HTERT-HM (cell line): Measurements from ENCODE around the gene TIMM21.

GRCh38 chr18:67628679-67629079, 112.2 kb upstream of the DSEL start:
- RRBS, result no CpG with 5 or more reads among the region's 7 CpGs

GRCh38 chr18:69895160-69895403, 52.6 kb downstream of the CD226 start:
- RRBS, result no CpG with 5 or more reads among the region's 2 CpGs

DNA sequence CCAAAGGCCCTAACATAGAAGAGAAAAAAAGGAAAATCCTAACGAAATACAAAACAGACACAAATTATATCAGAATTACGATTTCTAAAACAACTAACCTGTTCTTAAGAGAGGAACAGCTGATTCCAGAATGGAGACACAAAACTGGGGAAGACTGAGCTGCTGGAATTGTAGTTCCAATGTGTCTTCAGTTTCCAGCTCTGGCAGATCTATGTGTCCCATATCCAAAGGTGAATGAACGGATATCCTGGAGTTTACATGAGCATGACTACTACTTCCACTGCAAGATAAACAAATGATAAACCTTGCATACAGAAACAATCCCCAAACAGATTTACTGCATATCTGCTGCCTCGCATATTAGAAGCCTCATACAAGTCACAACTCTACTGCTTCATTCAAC, 15.0 kb downstream of the RTTN start:
- RRBS, result no CpG with 5 or more reads among the region's 4 CpGs

DNA sequence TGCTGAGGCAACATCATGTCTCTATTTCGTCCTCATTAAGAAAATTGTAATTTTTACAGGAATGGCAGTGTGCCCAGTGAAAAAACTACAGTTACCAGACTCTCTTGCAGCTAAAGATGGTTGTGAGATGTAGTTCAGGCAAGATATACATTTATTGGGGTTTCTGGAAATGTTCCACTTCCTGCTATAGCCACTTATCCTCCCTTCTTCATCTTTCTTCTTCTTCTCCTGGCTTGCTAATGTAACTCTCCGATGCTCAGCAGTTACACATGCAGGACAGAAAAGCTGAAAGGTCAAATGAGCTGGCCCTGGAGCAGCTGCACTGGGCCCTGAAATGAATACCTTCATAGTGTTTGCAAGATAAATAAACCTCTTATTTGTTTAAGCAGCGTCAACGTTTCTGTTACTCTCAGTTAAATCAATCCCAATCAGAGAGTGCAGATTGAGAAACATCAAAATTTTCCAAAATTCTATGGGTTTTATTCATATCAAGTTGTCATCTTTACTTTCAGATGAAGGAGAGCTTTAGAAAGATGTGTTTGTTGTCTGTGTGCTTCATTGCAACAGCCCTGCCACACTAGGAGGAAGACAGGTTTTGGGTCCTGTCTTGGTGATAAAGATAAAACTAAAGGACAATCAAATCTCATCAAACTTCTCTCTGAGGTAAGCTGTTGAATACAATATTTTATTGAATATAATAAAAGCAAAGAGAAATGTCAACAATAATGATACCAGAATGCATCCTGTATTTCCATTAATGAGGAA, 46.2 kb downstream of the SOCS6 start:
- RRBS, result no CpG with 5 or more reads among the region's 4 CpGs

GRCh38 chr18:70421837-70422803, 133.3 kb downstream of the SOCS6 start:
- RRBS, result no CpG with 5 or more reads among the region's 4 CpGs

DNA sequence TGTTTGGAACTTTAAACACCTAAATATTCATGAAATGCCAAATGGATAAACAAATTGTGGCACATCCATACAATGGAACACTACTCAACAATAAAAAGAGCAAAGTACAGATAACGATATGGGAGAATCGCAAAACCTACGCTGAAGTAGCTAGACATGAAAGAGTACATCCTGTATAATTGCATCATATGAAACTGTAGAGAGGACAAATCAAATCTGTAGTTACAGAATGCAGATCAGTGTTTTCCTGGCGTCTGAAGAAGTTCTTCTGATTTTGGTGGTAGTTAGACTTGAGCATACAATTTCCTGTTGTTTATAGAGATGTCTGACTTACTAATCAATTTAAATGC, 394.4 kb downstream of the SOCS6 start:
- RRBS, result no CpG with 5 or more reads among the region's 4 CpGs

DNA sequence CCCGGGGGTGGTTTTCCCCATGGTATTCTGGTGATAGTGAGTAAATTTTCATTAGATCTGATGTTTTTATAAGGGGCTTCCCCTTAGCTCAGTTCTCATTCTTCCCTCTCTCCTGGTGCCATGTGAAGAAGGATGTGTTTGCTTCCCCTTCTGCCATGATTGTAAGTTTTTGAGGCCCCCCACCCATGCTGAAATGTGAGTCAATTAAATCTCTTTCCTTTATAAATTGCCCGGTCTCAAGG, 707.6 kb downstream of the SOCS6 start:
- RRBS, result no CpG with 5 or more reads among the region's 2 CpGs

GRCh38 chr18:73003312-73003772, 135.6 kb upstream of the NETO1 start:
- RRBS, result no CpG with 5 or more reads among the region's 7 CpGs

DNA sequence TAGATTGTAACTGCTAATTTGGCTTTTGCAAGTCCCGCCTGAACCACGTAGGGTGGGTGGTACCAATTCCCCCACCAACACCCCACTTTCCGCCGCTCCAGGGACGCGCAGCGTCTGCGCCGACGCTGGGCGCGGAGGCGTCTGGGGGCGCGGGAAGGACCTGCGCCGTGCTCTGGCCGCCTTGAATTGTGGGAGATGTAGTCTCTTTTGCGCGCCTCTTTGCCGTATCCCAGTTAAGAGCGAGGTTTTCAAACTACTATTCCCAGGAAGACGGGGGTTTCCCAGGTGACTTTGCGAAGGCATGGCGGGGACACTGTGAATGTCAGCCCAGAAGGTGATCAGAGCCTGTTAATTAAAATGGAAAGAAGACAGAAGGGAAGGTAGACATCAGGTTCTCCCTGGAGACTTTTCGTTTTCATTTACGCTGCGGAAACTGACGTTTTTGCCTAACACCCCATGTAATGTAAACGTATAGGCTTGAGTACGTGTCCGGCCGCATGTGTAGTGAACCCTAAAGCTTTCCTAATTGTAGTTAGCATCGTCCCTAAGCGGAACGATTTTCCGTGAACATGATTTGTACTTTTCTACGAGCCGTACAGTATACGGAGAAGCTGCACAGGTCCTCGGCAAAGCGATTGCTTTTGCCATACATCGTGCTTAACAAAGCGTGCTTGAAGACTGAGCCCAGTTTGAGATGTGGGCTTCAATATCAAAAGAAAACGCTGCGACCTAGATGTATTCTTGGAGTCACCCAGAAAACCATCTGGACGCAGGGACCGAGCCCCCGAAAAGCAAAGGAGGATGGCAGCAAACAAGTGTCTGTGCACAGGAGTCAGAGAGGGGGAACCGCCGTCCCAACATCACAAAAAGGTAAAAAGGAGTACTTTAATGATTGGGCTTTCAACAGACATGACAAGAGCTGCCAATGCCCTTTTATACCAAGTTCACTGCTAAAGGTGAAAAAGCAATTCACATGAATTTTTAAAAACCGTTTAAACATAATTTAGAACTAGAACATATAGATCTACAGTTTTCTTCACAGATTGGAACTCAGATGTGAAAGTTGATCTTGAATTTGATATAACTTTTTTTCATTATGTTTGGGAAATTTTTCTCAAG, at the start of gene TIMM21:
TIMM21 (plus strand) TSS at position 284 of the 1,119 bp plus-strand sequence.
- RRBS, result no CpG with 5 or more reads among the region's 52 CpGs

GRCh38 chr18:74172131-74172661, 23.9 kb downstream of the TIMM21 start:
- RRBS, result no CpG with 5 or more reads among the region's 10 CpGs

DNA sequence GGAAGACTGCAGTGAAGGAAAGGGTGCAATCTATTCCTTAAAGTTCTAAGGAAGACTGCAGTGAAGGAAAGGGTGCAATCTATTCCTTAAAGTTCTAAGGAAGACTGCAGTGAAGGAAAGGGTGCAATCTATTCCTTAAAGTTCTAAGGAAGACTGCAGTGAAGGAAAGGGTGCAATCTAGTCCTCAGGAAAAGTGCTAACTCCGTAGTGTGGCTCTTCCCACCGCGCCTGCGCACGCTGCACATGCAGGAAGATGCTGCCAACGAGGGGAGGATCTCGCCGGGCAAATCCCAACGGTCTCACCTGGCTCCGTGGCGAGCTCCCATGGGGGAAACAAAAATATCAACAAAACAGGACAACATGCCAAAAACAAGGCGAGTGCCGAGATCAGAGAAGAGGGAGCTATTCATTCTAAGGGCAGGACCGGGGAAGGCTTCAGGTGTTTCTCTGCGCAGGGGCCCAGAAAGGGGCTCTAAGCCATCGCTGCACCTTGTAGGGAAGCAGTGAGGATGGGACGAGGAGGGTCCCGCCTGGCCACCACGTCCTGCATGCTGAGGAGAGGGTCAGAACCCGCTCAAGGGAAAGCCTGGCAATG, 24.4 kb downstream of the TIMM21 start:
- RRBS, result 94% methylated on average over 3 of the region's 20 CpGs

- RRBS, result no CpG with 5 or more reads among the region's 8 CpGs
Measured at GRCh38 chr18:74232933-74233427, 58.8 kb downstream of the CYB5A start.

- RRBS, result no CpG with 5 or more reads among the region's 8 CpGs
Measured at GRCh38 chr18:74489747-74490320, 6.3 kb upstream of the CNDP2 start.

DNA sequence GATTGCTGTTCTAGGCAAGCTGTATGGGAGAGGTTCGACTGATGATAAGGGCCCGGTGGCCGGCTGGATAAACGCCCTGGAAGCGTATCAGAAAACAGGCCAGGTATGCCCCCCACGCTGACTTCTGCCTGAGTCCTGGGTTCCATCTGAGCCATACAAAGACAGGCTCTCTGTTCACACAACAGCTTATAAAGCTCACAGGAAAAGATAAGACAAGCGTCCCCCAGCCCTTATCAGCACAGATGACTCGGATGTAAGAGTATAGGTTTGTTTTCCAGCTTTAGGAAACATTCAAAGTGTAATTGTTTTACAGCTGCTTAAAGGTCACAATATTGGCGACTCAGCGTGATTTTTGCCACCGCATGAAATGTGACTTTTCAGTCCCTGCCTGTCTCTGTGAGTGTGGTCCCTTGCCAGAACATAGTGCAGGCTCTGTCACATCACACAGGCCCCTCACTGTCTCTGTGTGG, 12.7 kb downstream of the CNDP2 start:
- RRBS, result no CpG with 5 or more reads among the region's 11 CpGs

DNA sequence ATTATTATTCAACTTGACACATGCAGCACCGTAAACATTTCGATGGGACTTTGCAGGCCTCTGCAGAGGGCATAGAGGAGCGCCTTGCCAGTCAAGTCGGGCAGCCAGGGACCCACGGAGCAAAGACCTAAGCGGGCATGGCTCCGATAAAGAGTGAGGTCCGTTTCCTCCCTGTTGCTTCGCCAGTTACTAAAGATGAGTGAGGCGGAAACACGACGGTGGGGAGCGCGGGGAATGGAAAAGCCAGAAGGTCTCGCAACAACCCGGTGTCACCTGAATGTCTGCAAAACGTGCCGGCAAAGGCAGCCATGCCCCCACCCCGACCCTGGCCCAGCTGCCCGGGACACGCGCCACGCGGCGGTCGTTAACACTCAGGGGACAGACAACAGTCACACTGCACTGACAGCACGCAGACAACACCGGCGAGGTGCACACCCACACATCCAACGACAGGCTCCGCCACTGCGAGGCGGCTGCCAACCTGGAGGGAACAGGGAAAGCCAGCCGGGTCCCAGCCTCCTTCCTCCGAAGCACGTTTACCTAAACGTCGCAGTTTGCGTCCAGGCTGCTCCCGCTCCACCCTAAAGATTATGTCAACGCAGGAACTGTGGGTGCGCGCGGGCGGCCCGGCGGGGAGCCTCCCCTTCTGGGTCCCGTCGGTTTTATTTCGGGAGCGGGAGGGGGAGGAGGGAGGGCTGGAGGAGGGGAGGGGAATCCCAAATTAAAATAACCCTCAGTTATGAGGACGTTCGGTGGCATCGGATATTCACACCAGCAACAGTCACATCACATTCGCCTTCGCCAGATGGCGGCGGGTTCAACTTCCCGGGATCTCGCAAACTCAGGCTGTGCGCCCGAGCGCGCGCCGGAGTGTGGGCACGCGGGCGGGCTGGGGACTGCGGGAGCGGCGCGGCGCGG, 800 bp downstream of the PTGR3 start:
- RRBS, result 1% methylated on average over 39 of the region's 75 CpGs

DNA sequence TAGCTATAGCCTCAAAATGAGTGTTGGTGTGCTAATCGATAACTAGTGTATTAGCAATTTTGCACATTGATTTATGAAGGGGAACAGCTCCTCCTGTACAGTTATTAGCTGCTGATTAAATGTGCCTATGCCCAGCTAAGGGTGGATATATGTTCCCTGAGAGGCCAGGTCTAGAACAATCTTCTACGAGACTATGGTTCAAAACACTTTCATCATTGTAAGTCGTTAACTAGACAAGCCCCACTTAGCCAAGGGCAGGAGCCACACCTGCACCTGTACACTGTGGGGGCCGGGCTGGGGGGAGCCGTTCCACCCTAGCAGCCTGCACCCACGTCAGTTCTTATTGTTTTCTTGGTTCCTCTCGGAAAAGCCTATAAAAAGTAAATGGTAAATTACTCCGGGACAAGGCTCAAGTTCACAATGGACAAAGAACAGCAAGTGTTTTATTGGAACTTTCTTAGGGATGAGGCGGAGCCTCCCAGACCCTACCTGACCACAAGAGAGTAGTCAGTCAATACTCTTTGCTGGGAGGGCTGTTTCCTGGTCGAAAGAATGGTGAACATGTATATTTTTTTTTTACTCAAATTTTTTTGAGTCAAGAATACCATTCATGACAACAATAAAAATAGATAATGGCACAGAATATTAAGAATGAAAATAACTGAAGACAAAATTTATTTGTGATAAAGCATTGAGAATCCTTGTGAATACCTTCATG, 7.9 kb downstream of the TSHZ1 start:
- RRBS, result 51% methylated on average over 3 of the region's 10 CpGs

- RRBS, result no CpG with 5 or more reads among the region's 9 CpGs
Measured at GRCh38 chr18:75230571-75230951, 20.0 kb downstream of the TSHZ1 start.

DNA sequence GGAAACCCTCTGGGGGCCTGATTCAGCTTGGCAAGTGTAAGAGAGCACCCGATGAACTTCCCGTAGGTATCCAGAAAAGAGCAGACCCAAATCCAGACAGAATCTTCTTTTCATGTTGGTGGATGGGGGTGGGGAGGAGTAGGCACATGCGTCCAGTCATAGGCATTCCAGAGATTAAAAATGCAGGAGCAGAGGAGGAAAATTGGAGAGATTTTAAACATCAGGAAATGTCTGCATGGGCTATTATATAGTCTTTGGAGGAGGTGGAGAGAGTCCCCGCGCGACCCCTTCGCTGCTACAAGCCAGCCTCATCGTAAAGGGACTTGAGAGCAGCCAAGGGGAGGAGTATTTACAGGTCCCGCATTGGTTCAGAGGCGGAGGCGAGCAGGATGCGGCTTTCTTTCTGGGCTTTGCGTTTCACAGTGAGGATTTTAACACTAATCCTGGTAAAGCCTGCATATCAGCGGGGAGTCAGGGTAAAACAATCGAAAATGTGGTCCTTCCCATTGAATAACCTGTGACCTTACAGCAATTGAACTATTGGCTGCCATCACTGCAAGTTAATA, 20.2 kb downstream of the SMIM21 start:
- RRBS, result no CpG with 5 or more reads among the region's 15 CpGs

GRCh38 chr18:76064956-76065329, 430.1 kb downstream of the ZNF516 start:
- RRBS, result no CpG with 5 or more reads among the region's 6 CpGs

- RRBS, result 9% methylated on average over 1 of the region's 26 CpGs
Measured at GRCh38 chr18:76411761-76412894, 82.9 kb downstream of the ZNF516 start.